Urinary bladder (tissue), 3 donors: ENCODE data around the genes YARS1 and GJB4.

DNA sequence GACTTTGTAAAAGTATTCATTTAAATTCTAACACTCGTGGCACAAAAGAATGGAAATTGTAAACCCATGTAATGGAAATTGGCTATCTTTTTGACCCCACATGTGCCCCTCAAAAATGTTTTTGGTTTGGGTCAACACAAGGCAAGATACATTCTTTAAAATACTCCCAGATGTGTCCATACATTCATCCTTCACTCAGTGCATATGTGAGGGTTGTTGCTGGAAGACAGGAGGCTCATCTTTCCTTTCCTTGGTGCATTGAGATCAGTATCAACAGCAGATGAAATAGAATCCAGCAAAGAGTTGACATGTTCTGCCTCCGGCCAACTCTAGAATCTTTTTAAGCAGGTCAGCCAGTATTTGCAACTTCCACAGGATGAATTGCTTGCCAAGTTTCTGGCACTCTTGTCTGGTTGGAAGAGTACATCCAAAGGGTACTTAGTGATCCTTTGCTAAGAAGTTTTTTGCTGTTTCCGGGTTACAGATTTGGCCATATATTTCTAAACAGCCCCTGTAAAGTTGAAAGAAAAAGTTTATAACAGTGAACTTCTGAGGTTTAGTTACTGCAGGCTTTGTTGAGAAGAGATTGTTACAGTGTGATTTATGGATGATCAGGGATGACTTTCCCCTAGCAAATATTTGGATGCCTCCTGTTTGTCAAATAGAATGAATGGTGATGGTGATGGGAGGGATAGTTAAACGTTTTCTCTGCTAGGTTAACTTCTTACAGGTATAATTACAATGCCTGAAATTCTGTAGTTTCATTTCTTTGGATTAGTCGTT is 21.0 kb downstream of the SYNC start:
- PRO-cap: no peak
- RAMPAGE, long total RNA: no peak

DNA sequence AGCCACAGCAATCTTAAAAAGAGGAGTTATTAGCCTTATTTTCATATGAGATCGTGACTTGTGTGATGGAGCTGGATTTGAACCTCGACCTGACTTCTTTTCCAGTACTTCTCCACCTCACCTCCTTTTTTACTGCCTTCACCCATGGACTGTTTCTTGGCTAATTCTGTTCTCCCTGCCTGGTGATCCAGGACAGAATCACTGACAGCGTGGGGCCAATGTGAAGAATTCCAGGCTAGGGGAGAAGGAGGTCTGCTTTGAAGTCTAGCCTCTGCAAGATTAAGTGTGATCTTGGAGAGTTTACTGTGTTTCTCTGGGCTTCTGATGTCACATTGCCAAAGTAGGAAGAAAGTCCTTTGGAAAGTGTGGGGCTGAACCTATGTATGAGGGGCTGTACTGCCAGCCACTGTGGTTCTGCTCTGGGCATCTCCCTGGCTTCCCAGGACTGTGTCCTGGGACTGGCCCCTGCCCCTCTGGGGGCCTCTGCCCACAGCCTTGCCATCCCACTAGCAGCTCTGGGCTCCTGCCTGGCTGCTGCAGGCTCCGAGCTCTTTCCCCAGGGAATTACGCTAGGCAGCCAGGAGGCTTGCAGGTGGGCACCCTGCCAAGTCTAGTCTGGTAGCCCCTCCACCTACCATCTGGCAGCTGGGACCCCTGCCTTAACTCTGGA is 23.3 kb downstream of the KIAA1522 start:
- PRO-cap: no peak
- RAMPAGE, long total RNA: no peak

- PRO-cap: no peak
- RAMPAGE, long total RNA: no peak
Measured at GRCh38 chr1:32806762-32807634, 10.2 kb downstream of the YARS1 start.

DNA sequence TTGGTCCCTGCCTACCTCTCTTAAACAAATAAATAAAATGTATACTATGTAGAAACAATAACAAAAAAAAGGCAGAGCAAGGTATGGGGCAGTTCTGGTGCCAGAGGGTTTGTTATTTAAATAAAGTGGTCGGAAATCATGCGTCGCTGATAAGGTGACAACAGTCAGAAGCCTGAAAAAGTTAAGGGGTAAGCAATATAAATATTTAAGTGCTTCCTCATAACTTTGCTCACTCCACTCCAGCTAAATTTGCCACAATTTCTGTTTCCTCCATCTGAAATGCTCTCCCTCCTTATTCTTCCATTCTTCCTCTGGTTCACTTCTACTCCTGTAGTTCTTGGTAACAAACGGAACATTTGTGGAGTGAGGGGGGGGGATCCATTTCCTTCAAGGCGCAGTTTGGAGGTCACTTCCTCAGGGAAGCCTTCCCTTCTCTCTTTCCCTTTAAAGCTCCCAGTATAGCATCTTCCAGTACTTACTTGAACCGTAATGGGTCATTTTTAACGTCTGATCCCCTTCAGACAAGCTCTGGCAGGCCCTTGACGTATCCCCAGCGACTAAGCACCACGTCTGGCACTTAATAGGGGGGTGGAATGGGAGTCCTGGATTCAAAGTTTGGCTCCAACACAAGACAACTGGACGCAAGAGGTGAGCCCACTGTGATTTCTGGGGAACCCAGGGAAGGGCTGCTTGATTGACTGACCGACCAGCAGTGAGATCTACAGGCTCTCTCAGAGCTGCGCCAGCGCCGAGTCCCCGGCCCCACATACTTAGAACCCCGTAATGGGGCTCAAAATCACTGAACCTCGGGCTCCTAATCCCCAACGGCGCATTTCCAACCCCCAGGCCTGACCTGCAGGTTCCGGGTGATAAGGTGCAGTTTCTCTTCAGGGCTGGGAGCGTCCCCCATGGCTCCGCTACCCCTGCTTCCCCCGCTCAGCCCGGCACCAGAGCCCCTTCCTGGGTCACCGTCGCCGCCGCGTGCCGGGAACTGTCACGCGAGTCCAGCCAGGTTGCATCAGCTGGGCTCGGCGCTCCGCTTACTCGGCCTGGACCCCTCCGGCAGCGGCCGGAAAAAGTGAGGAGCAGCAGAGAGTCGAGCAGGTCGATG is at the start of gene YARS1:
YARS1 (minus strand) TSS at position 1,024 of the 1,111 bp plus-strand sequence.
- PRO-cap: bidirectional peak, plus-strand start outside the sequence, minus-strand start at position 983 of the sequence
- RAMPAGE, long total RNA: start-site peak on the minus strand centred at position 1,008 of the sequence, 41 bp wide, 316 and 303 reads in 2 replicates

DNA sequence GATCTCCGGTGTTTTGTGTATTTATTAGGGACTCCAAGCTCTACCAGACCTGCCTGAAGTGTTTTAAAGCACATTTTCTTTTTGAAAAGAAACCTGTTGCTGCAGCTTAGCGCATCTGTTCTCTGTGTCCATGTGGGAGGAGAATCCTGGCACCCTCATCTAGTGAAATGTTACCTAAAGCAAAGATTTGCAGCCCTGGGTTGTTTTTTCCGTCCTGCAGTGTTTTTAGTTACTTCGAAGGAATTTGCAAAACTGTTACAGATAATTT is 978 bp downstream of the S100PBP start:
- PRO-cap: no peak
- RAMPAGE, long total RNA: no peak

DNA sequence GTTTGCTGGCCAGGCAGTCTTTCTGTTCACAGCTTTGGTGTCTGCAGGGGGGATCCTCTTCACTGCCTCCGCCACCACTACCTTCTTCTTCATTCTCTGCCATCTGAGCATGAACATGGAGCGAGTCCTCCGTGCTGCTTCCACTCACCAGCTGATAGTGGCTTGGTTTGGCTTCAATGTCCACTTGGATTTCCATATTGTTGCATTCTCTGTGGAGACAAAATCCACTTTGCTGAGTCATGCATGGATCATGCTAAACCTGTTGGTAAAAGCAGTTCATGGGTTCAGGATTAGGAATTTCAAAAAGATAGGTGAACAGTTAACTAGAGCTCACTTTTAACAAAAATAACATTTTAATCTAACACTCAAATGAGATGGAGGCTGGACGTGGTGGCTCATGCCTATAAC is 27.6 kb downstream of the RNF19B start:
- PRO-cap: no peak
- RAMPAGE, long total RNA: no peak

DNA sequence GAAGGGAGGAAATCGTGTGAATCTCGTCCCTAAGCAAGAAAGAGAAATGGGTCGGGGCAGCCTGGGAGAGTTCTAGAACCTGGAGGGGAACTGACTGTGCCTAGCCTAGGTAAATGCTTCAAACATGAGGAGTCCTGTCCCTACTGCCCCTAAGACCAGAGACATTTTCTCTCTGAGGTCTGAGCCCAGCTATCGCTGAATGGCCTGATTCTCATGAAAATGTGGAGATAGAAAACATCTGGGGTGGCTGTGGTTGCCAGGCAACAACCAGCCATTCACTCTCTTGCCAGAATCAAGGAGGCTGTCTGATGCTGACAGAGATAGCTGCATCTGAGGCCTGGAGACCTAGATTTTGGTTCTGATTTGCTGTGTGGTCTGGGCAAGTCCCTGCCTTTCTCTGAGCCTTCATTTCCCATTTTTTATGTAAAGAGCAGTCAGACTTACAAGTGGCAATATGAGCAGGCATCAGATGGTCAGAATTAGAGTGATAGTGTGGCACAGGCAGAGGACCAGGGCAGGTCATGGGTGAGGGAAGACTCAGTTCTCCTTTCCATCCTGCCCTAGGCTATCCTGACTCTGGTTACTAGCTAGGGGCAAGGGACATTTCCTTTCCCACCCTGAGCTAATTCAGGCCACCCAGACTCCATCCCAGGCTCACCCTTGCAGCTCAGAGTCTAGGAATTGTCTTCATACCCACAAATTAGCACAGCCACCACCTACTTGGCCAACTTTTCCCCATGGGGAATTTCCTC is 19.9 kb upstream of the RNF19B start:
- PRO-cap: no peak
- RAMPAGE, long total RNA: no peak

DNA sequence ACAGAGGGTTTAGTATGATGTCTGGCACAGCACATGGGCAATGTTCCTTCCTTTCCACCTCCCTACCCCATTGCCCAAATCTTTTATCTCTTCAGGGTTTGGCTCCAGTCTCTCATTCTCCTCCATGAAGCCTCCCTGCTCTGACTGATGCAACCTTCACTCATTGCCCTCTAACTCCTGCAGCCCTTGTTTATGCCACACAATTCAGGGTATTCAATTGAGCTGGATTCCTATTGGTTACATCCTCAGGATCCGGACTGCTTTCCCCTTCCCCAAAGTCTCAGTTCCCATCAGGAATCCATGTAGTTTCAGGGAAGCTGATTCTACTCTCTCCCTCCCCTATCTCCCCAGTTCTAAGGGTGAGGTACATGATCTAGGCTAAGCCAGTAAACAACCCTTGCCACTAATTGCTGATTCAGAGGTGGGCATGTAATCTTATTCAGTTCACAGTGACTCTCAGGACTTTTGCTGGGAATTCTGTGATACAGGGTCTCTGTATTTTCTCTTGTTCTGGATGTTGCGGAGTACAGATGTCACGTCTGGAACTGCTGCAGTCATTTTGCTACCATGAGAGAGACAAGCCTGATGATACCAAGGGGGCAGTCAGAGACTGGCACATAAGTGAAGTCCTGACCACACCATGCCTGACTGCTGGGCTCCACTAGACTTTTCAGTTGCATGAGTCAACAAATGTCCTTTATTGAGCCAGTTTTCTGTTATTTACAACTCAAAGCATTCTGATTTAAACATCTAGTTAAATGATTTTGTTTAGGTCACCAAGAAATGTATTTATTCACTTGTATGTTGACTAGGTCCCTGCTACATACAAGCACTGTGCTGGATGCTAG is 33.9 kb downstream of the AK2 start:
- PRO-cap: no peak
- RAMPAGE, long total RNA: no peak

GRCh38 chr1:33008344-33009087 is 28.2 kb downstream of the AK2 start:
- PRO-cap: no peak
- RAMPAGE, long total RNA: no peak

- PRO-cap: no peak
- RAMPAGE, long total RNA: no peak
Measured at GRCh38 chr1:33022609-33023375, 13.9 kb downstream of the AK2 start.

GRCh38 chr1:33149682-33150309 is 32.0 kb downstream of the TRIM62 start:
- PRO-cap: no peak
- RAMPAGE, long total RNA: no peak

DNA sequence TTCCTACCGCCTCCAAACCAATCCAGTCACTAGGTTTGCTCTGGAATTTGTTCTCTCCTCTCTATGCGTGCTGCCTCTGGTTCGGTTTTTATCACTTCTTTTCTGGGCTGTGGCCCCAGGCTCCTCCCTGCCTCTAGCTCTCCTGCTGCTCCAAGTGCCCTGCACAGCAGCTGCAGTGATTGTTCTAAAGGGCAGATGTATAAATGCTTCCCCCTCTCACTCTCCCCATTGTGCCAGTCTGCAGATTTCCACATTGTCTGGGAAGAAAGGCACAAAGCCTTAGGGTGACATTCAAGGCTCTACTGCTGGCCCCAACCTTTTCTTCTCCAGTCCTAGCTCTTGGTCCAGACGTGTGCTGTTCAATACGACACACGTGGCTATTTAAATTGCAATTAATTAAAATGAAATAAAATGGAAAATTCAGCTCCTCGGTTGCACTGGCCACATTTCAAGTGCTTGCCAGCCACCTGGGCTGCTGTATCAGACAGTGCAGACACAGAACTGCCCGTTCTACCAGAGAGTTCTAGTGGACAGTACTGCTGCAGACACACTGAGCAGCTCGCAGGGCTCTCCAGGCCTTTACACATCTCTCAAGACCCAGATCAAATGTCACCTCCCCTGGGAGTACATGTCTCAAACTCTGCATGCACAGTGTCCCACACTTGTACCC is 12.4 kb downstream of the TRIM62 start:
- PRO-cap: no peak
- RAMPAGE, long total RNA: no peak

DNA sequence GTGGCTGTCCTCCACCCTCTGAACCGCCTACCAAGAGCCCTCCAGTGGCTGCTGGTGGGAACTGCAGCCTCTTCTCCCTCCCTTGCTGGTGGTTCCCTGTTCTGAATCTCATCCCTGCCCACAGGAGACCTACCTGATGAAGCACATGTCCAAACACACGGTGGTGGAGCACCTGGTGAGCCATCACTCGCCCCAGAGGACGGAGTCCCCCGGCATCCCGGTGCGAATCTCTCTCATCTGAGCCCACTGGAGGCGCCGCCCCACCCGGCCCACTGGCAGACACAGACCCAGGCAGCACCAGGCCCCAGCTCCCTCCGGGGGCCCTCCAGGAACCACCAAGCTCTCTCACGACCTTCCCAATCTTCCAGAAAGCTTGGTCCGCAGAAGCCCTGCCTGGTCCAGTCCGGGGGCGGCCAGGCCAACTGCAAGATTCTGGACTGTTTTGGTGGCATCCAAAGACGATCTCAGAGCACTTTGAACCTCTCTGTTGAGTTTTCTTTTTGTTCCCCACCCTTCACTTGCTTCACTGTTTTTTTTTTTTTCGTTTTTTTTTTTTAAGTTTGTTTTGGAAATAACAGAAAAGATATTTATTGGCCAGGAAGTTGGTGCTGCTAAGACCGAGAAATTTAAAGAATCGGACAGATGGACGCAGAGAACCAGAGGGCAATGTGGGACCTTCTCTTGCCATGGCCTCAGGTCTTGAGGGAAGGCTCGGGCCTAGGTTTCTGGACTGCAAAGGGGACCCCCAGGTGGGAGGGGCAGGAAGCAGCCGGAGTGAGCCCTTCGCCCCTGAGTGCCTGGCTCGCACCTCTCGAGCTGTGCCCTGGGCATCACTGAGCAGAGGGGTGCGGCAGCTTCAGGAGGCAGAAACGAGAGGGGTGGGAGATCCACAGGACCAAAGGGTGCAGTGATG is 21.8 kb downstream of the A3GALT2 start:
- PRO-cap: no peak
- RAMPAGE, long total RNA: no peak

DNA sequence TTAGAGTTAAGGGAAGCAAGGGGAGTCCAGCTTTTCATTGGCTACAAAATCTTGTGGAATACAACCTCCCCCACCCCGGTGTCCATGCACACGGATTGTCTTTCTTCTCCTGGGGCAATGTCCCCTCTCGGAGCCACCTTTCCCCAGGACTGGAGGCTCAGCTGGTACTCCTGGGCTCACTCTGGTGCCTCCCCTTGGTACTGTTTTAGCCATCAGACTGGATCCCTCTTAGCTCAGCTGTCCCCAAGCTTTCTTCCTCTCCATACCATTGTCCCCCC is 165 bp downstream of the A3GALT2 start:
- PRO-cap: no peak
- RAMPAGE, long total RNA: no peak

DNA sequence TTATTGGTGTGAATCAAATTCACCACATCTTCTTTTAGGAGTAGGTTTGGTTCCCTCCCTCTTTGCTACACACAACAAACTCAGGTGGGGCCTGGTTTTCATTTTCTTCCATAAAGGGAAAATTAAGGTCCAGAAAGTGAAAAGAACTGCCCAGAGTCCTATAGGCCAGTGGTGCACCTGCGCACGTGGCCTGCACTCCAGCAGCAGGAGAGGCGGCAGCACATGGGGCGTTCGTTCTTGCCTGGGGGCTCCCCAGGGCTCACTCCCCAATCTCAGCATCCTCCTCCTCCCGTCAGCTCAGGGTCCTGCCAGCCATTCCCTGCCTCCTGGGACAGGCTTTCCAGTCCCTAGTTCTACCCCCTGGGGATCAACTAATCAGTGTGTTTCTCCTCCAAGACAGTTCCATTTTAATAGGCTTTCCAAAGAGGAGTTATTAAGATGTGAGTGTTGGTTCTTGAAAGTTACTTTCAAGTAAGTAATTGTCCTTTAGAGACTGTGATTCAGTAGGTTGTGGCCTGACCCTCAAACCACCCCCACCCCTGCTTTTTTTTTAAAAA is 1.2 kb upstream of the A3GALT2 start:
- PRO-cap: no peak
- RAMPAGE, long total RNA: no peak

GRCh38 chr1:33328705-33329365 is 7.9 kb upstream of the A3GALT2 start:
- PRO-cap: no peak
- RAMPAGE, long total RNA: no peak

GRCh38 chr1:33333521-33334624 is 13.0 kb upstream of the A3GALT2 start:
- PRO-cap: unidirectional peak, plus-strand start at chr1:33334186; bidirectional peak, plus-strand start at chr1:33334486, minus-strand start at chr1:33334389
- RAMPAGE, long total RNA: no peak

DNA sequence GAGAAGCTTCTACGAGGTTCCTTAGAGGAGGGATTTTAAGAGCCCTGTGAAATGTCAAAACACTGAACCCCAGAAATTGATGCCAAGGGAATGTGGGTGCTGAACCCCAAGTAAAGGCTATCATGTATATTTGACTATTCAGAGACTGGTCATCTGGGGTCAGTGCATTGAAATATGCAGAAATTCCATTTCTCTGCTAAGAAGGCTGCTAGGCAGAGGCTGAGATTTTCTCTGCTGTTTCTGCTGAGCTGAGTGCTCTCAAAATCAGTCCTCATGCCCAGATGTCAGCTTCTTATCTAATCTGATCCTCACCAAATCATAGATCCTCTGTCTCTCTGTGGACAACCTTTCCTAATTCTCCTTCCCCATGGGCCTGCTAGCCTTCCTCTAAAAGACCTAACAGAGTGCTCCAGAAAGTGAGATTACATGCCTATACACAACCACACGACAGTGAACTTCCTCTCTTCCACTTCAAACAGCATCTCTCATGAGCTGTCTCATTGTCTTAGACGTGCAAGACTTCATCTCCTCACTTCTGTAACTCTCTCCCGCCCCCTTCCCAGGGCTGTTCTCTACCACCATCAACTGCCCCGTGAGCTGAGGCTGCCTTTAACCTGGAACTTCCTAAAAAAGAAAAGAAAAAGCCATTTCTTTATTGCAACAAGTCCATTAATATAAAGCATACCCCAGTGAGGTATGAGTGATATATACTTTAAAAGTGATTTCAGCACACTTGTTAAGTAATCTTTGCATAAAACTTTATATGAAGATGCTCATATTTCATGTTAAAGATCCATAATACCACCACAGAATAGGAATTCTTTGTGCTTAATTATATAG is 14.1 kb upstream of the A3GALT2 start:
- PRO-cap: no peak
- RAMPAGE, long total RNA: no peak

- PRO-cap: unidirectional peak, plus-strand start at chr1:34759741
- RAMPAGE, long total RNA: no peak
Measured at GRCh38 chr1:34759367-34759859, at the start of gene GJB4. TSS of gene GJB4 (plus strand) at chr1:34759740.

DNA sequence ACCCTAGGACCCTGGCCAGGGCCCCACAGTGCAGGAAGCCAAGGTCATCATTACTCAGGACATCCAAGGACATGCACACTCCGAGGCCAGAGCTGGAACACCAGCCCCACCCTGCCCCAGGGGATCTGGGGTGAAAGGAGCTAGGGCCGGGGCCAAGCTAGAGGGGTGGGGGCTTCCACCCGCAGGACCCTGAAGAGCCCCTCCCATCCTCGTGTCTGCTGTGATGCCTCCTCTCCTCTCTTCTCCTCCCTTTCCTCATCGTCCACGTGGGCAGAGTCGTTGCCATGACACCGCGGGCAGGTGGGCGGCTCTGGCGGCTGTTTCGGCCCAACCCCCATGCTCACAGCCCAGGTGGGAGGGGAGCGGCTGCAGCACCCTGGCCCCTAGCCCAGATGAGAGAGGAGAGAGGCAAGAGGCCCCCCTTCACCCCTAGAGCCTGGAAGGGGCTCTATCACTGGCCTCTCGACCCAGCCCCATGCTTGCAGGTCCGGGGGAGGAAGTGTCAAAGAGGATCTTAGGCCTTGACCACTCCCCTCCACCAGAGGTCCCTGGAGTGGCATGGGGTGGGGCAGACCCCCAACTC is 10.6 kb downstream of the DLGAP3 start:
- PRO-cap: no peak
- RAMPAGE, long total RNA: no peak